Epithelial cell of proximal tubule (primary cell): ENCODE data around the genes OR5M10, YPEL4, OR5B2, OSBP and PATL1.

DNA sequence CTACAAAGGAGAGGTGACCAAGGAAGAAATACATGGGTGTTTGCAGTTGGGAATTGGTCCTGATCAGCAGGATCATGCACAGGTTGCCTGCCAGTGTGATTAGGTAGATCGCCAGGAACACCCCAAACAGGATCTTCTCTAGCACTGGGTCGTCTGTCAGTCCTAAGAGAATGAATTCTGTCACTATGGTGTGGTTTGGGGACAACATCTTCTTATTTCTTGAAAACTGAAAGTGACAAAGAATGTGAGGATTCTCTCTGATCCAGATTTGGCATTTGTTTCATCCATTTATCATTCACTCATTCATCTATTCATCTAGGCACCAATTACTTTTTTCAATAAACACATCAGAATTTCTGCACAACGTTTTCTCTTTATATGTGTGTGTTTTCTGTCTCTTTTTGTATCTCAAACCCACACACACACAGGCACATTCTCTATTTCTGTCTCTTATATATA is at the start of gene OR5M10:
Gene OR5M10 (minus strand): TSS at position 208 of the 459 bp plus-strand sequence.
- RAMPAGE, long total RNA: no peak
- RRBS: no CpG with 5 or more reads among the region's 3 CpGs

DNA sequence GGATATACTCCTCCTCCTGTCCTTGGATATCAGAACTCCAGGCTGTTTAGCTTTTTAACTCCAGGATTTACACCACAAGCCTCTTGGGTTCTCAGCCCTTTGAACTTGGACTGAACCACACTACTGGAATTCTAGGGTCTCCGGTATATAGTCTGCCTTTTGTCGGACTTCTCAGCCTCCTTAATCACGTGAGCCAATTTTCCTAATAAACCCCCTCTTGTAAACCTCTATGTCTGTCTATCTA is 22.7 kb downstream of the OR9G1 start:
- RAMPAGE, long total RNA: no peak
- RRBS: no CpG with 5 or more reads among the region's 3 CpGs

DNA sequence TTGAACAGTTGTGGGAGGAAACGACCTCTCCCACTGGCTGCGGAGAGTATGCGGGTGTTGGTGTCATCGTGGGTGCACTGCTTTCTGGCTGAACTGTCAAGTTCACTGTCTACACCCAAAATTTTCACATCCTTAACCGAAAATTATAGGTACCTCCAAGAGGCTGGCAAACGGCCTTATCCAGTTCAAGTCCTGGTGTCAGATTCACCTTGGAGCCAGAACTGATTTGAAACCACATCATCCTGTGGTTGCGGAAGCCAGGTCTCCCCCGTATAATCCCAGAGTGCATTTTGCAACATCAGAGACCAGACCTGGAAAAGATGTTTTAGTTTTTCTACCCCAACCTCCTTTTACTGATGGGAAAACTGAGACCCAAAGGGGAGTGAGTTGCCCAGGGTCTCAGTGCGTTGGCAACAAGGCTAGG is 546 bp upstream of the SSRP1 start:
- RAMPAGE, long total RNA: no peak
- RRBS: no CpG with 5 or more reads among the region's 9 CpGs

DNA sequence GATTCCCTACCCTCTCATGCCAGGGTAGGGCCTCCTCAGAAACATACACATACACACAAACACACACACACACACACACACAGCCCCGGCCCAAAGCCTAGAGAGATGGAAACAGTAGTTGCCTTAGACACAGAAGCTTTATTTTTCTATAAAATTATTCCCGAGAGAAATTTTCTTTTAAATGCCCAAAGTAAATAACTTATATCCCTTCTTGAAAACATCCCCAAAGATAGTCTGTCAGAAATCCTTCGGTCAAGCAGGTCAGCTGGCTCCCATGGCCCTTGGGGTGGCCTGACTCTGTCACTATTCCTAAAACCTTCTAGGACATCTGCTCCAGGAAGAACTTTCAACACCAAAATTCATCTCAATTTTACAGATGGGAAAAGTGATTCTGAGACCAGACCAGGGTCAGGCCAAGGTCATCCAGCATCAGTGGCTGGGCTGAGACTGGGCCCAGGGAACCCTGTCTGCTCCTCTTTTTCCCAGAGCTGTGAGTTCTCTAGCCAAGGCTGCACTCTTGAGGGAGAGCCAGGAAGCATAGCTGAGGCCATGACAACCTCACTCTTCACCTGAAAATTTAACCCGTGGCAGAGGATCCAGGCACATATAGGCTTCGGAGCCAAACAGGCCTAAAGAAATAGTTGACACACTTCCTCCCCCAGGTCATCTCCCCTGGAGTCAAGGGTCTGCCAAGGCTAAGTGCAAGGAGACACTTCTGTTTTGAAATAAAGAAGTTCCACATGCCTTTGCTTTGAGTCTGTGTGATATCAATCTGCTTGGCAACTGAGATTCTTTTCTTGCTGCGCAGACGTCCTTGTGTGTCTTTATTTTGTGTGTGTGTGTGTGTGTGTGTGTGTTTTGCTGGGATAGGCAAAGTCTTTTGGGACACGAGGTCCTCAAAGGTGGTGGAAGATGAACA is 16.6 kb upstream of the PRG2 start:
- RAMPAGE, long total RNA: no peak
- RRBS: no CpG with 5 or more reads among the region's 8 CpGs

- RAMPAGE, long total RNA: no peak
- RRBS: 5% methylated on average over 8 of the region's 30 CpGs
Observed at GRCh38 chr11:57461019-57461714, 839 bp downstream of the RTN4RL2 start.

GRCh38 chr11:57649735-57650470 is at the start of gene YPEL4:
YPEL4 (minus strand) TSS chr11:57649912.
- RAMPAGE, long total RNA: no peak
- RRBS: no CpG with 5 or more reads among the region's 11 CpGs

DNA sequence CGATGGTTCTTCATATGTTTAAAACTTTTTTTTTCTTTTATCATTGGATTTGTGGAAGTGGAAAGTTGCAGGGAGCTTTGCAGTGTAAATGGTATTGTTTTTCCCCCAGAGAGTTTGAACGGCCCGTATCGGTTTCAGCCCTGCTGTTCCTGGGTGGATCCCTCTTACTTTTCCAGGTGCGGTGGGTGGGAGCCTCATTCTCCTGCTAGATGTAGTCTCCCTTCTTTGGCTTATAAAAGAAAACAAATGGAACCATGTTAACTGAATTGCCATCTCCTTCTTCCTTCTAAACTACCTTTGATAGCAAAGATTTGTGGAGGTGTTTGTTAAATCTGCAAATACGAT is 862 bp downstream of the CTNND1 start:
- RAMPAGE, long total RNA: no peak
- RRBS: no CpG with 5 or more reads among the region's 6 CpGs

DNA sequence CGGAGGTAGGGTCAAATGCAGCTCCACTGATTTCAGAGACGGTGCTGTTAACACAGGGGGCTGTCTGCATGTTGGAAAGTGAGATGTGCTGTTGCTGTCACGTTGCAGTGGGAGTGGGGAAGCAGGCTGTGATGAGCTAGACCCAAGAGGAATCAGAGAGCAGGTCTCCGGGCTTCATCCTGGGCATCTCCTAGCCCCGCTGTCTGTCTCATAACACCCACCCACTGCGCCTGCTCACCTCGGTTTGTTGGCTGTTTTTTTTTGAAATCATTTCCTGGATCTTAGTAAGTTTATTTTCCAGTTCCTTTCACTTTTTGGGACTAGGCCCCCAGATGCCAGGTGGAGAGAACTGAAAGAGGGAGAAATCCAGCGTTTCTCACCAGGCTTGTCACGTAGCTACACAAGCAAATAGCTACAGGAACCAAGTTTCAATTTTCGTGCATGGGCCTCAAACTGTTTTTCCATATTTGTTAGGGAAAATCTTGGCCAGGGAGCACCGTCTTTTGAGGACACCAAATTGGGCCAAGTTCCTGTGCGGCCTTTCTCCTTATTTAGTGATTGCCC is 501 bp downstream of the OR9Q1 start:
- RAMPAGE, long total RNA: no peak
- RRBS: no CpG with 5 or more reads among the region's 12 CpGs

DNA sequence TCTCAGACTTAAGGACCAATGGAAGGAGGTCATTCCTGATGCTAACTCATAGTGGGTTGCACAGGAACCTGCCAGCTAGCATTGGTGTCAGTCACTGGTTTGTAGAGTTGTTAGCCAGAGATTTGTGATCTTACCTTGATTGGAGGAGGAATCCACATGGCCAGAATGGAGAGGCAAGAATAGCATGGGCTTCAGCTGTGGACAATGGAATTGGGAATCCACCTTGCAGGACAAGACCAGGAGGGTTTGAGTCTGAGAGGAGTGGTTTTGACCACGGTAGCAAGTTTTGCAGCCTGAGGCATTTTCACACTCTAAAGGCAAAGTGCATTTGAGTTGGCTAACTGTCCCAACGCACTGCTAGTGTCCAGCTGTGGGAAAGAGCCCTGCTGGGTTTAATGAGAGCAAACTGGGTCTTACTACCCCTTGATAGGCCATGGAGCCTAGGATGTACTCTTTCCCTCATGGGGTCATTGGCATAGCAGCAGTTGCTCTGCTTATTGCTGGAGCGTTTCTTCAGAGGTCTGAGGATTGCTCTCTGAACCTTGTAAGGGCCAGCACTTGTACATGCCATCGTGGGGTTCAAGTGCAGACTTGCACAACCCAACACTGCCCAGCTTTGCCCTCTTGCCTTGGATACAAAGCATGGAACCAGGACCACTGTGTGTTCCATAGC is at the start of gene OR5B2:
Gene OR5B2 (minus strand): TSS at position 237 of the 673 bp plus-strand sequence.
- RAMPAGE, long total RNA: no peak
- RRBS: no CpG with 5 or more reads among the region's 4 CpGs

GRCh38 chr11:58525377-58525602 is 17.4 kb upstream of the OR5B21 start:
- RAMPAGE, long total RNA: no peak
- RRBS: no CpG with 5 or more reads among the region's 4 CpGs

DNA sequence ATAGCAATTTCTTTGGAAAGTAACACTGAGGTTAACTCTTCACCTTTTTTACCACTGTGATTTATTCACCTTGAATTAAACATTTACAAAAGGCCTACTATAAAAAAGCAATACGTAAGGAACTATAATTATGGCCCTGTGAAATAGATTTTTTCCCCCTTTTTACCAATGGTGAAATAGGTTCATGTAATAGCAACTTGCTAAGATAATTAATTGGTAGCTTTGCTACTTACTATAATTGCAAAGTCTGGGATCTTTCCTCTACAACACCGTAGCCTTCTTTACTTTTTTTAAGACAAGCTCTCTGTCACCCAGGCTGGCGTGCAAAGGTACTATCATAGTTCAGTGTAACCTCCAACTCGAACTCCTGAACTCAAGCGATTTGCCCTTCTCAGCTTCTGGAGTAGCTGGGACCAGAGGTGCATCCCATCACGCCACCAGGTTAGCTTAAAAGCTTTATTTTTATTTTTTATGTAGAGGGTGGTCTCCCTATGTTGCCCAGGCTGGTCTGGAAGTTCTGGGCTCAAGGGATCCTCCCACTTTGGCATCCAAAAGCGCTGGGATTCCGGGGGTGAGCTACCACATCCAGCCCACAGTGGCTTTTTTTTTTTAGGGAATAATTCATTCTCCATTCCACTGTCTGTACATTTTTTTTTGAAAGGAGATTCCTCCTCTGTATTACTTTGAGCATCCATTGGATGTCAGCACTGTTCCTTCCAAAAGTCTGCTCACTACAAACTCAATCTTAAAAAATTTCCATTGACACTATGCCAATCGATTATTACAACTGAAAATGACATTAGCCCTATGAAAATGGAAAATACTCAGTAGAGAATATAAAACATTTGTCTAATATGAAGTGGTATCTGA is 1.1 kb upstream of the LPXN start:
- RAMPAGE, long total RNA: no peak
- RRBS: no CpG with 5 or more reads among the region's 9 CpGs

DNA sequence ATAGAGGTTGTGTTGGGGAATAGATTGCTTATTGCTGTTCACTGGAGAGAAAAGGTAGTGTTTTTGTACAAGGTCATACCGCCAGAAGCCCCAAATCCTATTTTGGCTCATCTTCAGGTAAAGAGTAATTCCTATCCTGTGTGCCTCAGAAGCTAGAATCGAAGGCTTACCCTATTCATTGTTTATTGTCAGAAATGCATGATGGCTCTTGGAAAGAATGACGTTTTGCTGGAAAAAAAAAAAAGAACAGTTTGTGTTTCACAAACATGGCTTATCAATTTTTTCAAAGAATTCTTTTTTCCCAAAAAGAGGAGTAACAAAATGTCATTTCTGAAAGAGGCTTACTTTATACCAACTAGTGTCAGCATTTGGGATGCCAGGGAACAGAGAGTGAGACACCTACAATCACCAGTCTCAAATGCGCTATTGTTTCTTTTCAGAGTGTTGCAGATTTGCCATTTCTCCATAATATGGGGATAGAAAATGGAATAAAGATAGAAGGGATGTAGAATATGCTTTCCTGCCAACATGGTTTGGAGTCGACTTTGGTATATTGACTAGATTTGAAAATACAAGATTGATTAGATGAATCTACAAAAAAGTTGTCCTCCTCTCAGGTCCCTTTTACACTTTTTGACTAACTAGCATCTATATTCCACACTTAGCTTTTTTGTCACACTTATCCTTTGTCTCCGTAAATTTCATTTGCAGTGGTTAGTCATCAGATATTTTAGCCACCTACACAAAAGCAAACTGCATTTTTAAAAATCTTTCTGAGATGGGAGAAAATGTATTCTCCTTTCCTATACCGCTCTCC is 3.0 kb upstream of the CNTF start:
- RAMPAGE, long total RNA: no peak
- RRBS: no CpG with 5 or more reads among the region's 7 CpGs

GRCh38 chr11:58928068-58929086 is 10.9 kb upstream of the GLYATL1 start:
- RAMPAGE, long total RNA: no peak
- RRBS: no CpG with 5 or more reads among the region's 11 CpGs

DNA sequence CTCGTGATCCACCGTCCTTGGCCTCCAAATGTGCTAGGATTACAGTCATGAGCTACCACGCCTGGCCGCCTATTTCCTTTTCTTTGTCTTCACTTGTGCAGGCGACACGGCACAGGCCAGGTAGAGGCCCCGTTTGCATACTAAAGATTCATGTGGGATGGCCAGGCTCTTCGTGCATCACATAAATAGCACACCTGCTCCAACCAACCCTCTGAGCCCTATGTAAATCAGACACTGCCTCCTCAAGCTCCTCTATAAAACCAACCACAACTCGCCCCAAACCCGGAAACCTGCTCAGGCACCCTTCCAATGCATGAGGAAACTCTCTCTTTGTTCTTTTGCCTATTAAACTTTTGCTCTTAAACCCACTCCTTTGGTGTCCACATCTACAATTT is 9.1 kb upstream of the FAM111B start:
- RAMPAGE, long total RNA: no peak
- RRBS: no CpG with 5 or more reads among the region's 10 CpGs

DNA sequence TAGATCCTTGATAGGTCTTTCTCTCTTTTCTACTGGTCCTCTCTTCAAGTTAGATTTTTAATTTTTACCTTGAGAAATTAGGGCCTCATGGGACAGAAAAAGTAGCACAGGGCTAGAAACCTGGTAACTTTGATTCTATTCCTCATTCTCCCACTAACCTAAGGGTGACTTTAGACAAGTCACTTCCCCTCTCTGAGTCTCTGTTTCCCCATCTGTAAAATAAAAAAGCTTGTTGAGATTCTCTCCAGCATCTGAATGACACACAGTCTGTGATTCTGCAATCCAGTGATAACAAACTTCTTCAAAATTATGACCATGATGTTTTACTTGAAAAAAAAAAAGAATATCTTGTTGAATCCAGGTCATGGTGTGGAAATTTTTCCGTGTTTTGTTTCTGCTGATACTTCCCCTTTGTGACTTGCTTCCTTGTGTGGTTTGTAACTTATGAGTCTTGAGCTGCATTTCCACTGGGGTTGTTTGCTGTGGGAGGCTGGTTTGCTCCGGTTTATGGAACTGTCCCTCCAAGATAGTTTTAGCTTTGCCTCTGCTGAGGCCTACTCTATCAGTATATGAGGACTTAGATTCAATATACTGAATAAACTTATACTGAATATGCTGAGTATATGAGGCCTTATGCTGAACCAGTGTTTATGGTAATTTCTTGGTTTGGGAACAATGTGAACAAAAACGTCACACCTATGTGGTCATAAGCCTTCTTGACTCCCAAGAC is 9.9 kb upstream of the MPEG1 start:
- RAMPAGE, long total RNA: no peak
- RRBS: no CpG with 5 or more reads among the region's 3 CpGs

- RAMPAGE, long total RNA: no peak
- RRBS: no CpG with 5 or more reads among the region's 5 CpGs
Observed at GRCh38 chr11:59551436-59551567, 40.0 kb downstream of the OR4D9 start.

- RAMPAGE, long total RNA: no peak
- RRBS: 2% methylated on average over 39 of the region's 97 CpGs
Observed at GRCh38 chr11:59614915-59615976, at the start of gene OSBP. OSBP (minus strand) TSS chr11:59615774.

DNA sequence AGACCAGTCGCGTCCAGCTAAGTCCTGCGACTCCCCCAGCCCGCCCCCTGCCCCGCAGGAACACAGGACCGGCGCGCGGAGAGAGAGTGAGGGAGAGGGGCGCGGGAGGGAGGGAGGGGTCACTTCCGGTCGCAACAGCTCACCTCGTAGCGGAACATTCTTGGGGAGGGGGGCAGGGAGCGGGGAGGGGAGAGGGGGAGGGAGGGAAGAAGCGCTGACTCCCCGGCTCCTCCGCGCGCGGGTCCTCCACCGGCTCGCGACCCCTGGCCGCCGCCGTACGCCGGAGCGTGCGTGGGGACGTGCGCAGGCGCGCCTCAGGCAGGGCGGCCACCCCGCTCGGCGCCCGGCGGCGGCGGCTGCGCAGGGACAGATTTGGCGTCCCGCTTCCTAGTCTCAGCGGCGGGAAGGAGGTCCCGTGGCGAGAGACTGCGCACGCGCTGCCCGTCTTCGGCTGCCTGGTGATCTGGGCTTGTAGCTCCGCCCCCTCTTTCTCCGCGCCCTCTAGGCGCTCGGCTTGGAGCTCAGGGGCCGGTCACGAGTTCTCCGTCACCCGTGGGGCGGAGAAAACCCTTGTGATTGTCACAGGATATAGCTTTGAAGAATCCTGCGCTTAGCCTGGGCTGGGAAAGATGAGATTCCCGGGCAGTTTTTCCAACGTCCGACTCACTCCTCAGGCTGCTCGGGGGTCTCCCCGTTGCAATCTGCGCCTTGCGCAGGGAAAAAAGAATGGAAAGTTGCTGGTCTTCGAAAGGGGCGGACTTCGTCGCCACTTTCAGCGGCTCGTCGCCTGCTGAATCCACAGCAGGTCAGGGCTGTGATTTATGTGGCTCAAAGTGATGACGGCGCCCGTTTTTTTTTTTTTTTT is at the start of gene PATL1:
Gene PATL1 (minus strand): TSS at position 300 of the 865 bp plus-strand sequence.
- RAMPAGE, long total RNA: no peak
- RRBS: under 1% methylated on average over 29 of the region's 84 CpGs

DNA sequence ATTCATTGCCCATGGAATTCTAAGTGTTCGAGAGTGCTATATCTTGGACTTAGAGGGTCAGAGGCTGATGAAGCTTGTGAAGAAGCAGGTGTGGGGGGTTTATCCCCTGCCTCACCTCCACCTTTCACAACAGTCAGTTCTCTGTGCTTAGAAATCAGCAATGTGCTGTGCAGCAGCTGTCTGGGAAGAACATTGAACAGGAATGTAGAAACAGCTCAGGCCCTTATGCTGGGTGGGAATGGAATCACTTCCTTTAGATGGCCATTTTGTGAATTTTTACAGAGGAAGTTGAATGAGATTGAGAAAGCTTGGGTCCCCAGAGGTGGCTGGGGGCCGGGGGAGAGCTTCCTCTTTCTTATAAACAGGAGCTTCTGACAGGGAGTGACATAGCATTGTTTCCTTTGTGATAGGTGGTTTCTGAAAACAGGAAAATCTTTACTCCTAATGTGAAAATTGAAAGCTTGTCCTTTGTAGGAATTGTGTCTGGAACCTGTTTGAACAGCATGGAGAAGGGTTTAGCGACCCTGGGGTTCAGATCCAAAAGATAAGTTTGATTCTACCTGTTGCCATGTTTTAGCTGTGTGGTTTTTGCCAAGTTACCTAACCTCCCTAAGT is 17.0 kb downstream of the STX3 start:
- RAMPAGE, long total RNA: no peak
- RRBS: no CpG with 5 or more reads among the region's 3 CpGs

DNA sequence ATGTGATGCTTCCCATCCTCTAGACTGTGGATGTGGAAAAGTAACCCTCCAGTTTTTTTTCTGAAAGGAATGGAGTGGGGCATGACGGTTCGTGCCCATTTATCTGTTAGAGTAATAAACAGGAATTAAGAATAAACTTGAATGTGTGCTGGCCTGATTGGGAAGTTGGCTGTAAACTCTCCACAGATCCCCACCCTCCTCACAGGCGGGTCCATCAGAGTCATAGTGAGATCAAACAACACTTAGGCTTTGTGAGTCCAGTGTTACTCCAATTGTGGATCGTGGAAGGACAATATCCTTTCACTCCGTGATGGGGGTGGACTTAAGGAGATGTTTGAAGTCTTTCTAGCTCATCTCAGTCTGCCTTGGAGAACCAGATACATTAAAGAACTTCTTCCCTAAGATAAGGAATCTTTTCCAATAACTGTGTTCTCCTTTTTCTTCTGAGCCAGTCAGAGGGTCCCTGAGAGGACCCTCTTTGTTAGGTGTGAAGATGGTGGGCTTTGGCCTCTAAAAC is 19.9 kb downstream of the STX3 start:
- RAMPAGE, long total RNA: no peak
- RRBS: no CpG with 5 or more reads among the region's 5 CpGs